Suprapubic skin (tissue), 4 donors: ENCODE measurements around a stretch of chr9.

DNA sequence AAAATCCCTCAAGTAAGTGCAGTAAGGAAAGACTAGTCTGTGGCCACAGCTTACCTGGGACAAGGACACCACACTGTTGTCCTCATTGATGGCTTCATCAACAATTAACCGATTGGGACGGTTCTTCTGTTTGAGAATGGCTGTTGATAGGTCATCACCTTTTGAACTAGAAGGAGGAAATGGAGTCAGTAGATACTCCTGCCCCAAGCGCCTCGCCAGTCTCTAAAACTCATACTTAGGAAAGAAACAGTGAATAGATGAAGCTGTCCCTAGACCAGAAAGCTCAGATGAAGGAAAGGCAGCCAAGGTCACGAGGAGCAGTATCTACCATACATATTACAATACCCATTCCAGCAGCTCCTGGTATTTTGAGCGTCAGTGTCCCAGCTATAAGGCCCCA lies 4.2 kb downstream of the VCP start:
- PRO-cap = no peak
- RAMPAGE, long total RNA, 4 experiments = no peak in any of the 4 experiments

GRCh38 chr9:35096828-35097061 lies 354 bp upstream of the PIGO start:
- PRO-cap = no peak
- RAMPAGE, long total RNA, 4 experiments = no peak in any of the 4 experiments

- PRO-cap = no peak
- RAMPAGE, long total RNA, 4 experiments = no peak in any of the 4 experiments
These were observed 5.3 kb downstream of the ATOSB start for GRCh38 chr9:35110368-35110852.

DNA sequence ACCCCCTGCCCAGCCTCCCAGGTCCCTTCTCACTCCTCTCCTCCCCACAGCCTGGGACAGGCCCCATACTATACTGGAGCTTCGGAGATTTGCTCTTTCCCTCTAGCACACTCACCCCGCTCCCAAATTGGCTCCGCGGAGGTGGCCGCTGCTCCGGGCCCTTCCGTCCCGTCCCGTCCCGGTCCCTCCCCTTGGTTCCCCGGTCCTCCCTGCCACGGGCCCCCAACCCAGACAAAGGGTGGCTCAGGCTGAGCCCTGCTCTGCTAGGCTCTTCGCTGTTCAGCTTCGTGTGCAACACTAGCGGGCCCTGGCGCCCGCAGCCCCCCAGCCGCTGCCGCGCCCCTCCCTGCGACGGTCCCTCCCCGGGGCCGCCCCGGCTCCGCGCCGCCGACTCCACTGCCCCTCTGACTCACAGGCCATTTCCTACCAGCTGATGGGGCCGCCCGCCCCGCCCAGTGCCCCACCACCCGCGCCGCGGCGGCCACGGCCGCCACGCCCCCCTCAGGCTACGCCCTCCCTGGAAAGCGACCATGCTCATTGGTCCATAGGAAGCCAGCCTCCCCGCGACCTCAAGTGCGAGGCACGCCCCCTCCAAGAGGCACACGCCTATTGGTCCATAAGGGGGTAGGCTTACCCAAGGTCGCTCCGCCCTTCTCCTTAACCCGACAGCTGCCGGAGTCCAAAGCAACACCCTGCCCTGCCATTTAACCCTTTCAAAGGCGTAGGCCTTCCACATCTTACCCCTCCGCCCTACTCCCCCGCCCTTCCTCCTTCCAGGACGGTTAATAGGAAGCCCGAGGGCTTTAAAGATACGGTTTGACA lies 4.3 kb downstream of the ATOSB start:
- PRO-cap = unidirectional peak, minus-strand start at position 398 of the sequence
- RAMPAGE, long total RNA, 4 experiments = start-site peak on the minus strand in 1 of 4 experiments, centred at position 378 of the sequence, 19 reads per replicate

- PRO-cap = no peak
- RAMPAGE, long total RNA, 4 experiments = no peak in any of the 4 experiments
These were observed 636 bp downstream of the UNC13B start for GRCh38 chr9:35162424-35162865.

DNA sequence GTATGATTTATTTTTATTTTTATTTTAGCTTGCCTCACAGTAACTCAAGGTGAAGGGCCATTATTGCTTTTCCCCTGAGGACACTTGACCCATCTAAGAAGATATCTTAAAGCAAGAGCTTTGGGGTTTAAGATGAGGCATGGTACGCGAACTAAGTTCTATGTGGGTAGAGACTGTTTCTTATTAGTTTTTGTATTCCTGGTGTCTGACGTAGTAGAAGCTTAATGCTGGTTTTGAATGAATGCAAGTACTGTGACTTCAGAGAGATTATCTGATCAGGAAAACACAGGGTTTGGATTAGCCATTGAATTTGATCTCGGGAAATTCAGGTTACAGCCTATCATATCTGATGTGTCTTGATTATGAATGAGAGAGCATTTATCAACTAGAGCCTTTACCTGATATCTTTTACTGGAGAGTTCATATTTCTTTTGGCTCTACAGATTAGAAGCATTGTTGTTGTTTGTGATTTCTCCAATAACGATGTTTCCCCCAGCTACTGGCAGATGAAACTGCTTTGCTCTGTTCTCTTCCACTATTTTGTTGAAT lies 1.1 kb downstream of the UNC13B start:
- PRO-cap = no peak
- RAMPAGE, long total RNA, 4 experiments = no peak in any of the 4 experiments

DNA sequence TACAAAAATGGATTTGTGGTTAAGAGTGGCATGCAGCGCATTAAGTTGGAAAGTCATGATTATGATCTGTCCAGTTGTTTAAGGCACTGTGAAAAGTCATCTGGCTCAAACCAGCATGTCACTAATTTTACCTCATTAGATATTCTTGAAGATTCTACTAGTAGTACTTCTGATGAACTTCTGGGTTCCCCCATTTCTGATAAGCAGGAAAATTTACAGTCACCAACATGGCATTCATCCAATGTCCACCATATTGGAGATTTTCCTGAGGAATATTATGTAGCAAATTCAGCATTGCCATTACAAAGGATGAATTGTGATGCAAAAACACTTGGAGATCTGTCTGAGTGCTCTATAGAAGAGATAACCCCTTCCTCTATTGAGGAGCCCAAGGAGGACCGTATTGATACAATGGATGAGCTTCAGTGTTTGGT lies 138.6 kb downstream of the UNC13B start:
- PRO-cap = no peak
- RAMPAGE, long total RNA, 4 experiments = no peak in any of the 4 experiments

GRCh38 chr9:35310415-35310656 lies 148.5 kb downstream of the UNC13B start:
- PRO-cap = no peak
- RAMPAGE, long total RNA, 4 experiments = no peak in any of the 4 experiments

DNA sequence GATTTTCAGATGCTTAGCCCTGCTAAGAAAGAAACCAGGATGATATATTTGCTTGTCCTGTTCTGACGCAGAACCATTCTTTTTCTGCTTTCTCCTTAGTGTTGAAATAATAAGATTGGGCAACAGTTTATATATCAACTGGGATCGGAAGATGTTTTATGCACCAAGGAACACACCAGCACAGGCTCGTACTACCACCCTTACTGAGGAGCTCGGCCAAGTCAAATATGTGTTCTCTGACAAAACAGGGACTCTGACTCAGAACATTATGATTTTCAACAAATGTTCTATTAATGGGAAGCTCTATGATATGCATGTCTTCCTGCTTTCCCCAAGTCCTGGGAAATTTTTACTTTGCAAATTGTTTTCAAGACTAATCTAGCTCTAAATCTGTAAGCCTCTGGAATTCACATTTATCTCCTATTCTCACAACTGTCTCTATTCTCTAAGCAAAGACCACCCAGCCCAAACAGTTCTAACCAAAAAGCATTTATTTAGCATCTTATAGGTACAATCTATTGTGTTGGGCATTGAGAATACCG lies 18.9 kb upstream of the RUSC2 start:
- PRO-cap = no peak
- RAMPAGE, long total RNA, 4 experiments = no peak in any of the 4 experiments

GRCh38 chr9:35518889-35519792 lies 29.2 kb downstream of the RUSC2 start:
- PRO-cap = no peak
- RAMPAGE, long total RNA, 4 experiments = start-site peak on the plus strand in 3 of 4 experiments, at chr9:35519285-35519414 at its widest, 7 to 27 reads per replicate

DNA sequence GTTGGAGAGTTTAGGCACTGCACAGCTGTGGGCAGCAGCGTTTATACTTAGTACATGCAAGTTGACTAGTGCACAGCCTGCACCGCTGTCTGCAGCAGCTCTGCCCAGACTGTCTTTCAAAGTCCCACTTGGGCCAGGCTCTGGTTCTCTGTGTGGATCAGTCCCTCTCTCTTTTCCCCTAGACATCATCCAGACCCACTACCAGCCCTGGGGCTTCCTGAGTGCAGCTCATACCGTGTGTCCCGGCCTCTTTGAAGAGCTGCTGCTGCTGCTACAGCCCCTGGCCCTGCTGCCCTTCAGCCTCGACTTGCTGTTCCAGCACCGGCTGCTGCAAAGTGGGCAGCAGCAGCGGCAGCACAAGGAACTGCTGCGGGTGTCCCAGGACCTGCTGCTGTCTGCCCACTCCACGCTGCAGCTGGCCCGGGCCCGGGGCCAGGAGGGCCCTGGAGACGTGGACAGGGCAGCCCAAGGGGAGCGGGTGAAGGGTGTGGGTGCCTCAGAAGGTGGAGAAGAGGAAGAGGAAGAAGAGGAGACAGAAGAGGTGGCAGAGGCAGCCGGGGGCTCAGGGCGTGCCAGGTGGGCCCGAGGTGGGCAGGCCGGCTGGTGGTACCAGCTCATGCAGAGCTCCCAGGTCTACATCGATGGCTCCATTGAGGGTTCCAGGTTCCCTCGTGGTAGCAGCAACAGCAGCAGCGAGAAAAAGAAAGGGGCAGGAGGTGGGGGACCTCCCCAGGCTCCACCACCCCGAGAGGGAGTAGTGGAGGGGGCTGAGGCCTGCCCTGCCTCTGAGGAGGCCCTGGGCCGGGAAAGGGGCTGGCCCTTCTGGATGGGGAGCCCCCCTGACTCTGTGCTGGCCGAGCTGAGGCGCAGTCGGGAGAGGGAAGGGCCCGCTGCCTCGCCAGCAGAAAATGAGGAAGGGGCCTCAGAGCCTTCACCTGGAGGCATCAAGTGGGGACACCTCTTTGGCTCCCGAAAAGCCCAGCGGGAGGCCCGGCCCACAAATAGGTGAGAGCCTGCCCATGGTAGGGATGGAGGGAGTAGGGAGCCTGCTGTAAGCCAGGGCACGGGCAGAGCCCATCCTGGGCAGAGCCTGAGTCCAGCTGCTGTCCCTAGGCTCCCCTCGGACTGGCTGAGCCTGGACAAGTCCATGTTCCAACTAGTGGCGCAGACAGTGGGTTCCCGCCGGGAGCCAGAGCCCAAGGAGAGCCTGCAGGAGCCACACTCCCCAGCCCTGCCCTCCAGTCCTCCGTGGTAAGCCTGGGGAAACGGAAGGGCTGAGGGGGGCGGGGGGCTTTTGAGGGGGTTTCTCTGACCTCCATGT lies 3.4 kb downstream of the FAM166B start:
- PRO-cap = no peak
- RAMPAGE, long total RNA, 4 experiments = no peak in any of the 4 experiments

DNA sequence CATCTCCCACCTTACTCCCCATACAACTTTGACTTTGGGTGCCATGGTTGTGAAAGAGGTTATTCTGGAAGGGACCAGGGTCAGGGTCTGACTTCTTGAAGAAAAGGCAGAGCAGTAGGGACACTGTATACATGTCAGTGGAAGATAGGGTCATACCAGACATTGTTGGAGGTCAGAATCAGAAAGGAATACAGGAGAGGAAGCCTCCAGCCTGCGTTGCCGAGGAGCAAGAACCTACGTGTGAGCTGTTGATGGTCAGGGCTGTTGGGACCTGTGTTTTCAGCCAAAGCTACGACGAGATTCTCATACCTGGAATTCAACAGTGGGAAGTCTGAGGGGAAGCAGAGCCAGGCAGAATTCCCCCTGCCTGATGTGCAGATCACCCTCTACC lies 1.9 kb downstream of the ARHGEF39 start:
- PRO-cap = no peak
- RAMPAGE, long total RNA, 4 experiments = no peak in any of the 4 experiments

GRCh38 chr9:35752521-35753284 lies 1.4 kb downstream of the MSMP start:
- PRO-cap = no peak
- RAMPAGE, long total RNA, 4 experiments = start-site peak on the plus strand in 1 of 4 experiments, at chr9:35752986-35753181 at its widest, 21 reads per replicate

- PRO-cap = no peak
- RAMPAGE, long total RNA, 4 experiments = no peak in any of the 4 experiments
These were observed 16.7 kb downstream of the TMEM8B start for GRCh38 chr9:35845776-35846086.

DNA sequence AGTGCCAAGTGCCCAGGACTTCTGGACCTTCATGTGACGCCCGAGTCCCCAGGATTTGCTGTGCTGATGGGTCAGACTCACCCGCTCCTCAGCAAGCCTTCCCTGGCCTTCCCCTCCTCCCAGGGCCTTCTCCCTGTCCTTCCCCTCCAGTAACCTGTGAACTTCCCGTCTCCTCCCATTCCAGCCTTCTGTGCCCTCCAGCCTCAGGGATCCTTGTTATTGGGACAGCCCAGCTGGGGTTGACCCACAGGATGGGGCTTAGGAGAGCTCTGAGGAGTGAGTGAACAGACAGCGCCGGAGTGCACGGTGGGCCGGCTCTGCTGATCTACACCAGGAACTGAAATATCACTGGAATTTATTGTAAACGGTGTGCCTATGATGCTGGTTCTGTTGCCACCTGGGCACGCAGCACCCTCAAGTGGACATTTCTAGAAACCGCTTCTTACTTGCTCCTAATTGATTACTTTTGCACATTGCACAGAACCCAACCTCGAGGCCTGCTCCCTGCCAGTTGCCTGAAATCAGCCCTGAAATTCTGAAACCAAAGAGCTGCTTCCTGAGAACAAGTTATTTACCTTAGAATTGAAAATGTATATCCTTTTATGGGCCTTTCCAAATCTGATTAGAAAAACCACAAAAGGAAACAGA lies 1.5 kb downstream of the SPAAR start:
- PRO-cap = no peak
- RAMPAGE, long total RNA, 4 experiments = no peak in any of the 4 experiments

DNA sequence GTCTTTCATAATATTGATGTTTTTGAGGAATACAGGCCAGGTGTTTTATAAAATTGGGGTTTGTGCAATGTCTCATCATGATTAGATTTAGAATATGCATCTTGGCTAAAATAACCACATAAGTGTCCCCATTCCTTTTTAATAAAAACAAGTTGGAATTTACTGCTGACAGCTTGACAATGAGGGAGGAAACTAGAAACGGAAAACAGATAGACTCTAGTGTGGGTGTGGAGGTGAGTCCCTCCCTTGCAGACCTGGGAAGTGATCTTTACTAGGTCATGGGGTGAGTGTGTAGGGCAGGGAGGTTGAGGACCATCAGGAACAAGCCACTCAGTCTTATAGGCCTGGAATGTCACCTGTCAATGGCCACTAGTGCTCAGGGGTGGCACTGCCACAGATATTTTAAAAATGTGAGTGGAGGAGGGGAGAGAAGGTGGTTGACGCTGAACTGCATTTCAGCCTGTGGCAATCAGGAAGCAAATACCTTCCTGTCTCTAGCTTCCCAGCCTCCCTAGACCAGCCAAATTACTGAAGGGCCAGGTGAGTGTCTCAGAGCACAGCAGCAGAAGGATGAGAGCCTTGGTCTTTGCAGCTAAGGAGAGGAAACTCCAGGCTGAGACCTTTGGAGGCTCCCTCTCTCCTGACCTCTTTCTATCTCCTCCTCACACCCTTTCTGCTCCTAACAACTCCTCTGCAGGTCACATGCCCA lies 9.0 kb downstream of the OR2S2 start:
- PRO-cap = no peak
- RAMPAGE, long total RNA, 4 experiments = no peak in any of the 4 experiments

GRCh38 chr9:35951705-35952227 lies 6.2 kb downstream of the OR2S2 start:
- PRO-cap = no peak
- RAMPAGE, long total RNA, 4 experiments = no peak in any of the 4 experiments

DNA sequence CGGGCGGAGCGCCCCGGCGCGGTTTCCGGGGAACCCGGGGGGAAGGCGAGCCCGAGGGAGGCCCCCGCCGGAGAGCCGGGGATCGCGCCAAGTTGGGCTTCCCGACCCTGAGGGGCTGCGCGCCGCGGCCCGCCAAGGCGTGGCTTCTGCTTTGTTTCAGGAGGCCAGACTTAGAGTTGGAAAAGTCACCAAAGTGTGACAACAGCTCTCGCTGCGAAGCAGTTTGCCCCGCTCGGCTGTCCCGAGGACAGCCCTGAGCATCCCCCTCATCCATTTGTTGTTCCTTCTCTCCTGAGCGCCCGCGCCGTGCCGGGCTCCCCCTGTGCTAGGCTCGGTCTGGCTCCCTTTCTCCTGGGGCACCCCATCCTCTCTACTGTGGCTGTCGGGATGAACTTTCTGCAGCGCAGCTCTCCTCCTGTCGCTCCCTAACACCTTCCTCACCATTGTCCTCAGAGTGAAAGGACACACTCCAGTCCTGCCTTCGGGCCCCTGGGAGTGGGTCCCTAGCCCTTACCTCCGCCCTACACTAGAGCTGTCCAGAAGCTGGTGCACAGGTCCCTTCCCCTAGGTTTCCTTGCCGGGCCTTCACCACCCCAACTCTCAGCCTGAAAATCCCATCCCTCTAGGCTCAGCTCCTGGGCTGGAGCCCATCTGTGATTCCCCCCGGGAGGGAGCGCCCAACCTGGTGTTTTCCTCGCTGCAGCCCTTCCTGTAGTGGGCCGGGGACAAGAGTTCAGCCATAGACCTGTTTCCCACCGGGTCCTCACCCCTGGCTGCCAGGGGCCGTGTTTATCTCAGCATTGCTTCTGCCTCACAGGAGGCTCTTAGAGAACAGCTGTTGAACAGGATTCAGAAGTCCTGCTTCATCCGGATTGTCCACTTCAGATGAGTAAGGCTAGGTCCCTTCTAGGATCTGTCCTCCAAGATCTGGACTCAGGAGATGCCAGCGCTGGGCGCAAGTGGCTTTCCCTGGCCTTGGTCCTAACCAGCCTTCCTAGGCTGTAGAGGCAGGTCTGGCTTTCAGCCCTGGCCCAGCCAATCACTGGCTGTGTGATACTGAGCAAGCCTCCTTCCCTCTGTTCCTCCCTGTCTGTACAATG lies 738 bp downstream of the GLIPR2 start:
- PRO-cap = no peak
- RAMPAGE, long total RNA, 4 experiments = no peak in any of the 4 experiments

GRCh38 chr9:36142541-36143614 lies 6.3 kb downstream of the GLIPR2 start:
- PRO-cap = no peak
- RAMPAGE, long total RNA, 4 experiments = no peak in any of the 4 experiments

GRCh38 chr9:36153149-36153502 lies 16.1 kb upstream of the CCIN start:
- PRO-cap = no peak
- RAMPAGE, long total RNA, 4 experiments = no peak in any of the 4 experiments